Heart left ventricle (tissue), 7 donors: ENCODE measurements around the gene ADGRV1.

- PRO-cap, 6 experiments, result no peak in any of the 6 experiments
- RAMPAGE, long total RNA, 2 experiments, result no peak in any of the 2 experiments
- RRBS, result no CpG with 5 or more reads among the region's 8 CpGs
These were observed 57.1 kb downstream of the XRCC4 start for GRCh38 chr5:83134364-83134836.

DNA sequence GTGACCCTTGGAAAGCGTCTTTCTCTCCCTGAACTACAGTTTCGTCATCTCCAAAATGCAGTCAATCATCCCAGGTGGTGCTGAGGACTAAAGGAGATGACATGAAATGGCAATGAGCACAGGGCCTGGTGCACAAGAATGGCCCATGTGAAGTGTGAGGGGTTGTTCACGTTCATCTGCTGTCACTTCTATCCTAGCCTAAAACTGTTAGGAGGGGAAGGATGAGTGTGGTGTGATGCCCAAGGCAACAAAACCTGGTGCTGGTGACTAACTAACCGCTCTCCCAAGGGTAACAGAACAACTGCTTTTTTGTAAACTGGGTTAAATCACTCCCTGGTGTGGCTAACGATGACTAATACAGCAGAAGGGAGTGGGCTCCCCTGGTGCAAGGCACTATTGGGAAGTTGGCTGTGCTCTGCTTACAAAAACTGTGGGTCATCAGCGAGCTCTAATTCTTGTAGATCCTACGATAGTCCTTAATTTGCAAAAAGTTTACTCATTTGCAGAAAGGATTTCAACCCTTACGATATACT is 103.3 kb upstream of the VCAN start:
- PRO-cap, 6 experiments, result peak in 1 of 6 experiments; most common plus-strand start position 424 of the sequence (in 1)
- RAMPAGE, long total RNA, 2 experiments, result no peak in any of the 2 experiments
- RRBS, result no CpG with 5 or more reads among the region's 8 CpGs

DNA sequence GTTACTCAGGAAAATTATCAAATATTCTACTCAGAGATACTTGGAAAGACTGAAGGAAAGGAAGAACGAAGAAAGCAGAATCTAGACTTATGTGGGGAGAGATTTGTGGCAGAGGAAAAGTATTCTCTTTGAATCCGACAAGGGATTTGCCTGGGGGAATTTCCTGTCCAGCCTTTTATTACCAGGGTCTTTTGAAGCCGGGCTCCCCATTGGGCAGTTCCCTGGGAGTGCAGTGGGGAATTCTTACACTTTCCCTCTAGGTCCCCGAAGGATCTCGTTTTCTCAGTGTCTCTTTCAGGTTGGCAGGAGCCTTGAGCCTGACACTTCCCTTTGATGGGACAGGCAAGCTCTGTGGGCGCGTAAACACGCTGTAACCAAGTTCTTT is 685 bp upstream of the VCAN start:
- PRO-cap, 6 experiments, result no peak in any of the 6 experiments
- RAMPAGE, long total RNA, 2 experiments, result no peak in any of the 2 experiments
- RRBS, result no CpG with 5 or more reads among the region's 8 CpGs

GRCh38 chr5:83473371-83474268 is 2.1 kb downstream of the VCAN start:
- PRO-cap, 6 experiments, result peak in 5 of 6 experiments; most common plus-strand start chr5:83474171 (in 4); most common minus-strand start chr5:83474052 (in 5)
- RAMPAGE, long total RNA, 2 experiments, result no peak in any of the 2 experiments
- RRBS, result no CpG with 5 or more reads among the region's 47 CpGs

DNA sequence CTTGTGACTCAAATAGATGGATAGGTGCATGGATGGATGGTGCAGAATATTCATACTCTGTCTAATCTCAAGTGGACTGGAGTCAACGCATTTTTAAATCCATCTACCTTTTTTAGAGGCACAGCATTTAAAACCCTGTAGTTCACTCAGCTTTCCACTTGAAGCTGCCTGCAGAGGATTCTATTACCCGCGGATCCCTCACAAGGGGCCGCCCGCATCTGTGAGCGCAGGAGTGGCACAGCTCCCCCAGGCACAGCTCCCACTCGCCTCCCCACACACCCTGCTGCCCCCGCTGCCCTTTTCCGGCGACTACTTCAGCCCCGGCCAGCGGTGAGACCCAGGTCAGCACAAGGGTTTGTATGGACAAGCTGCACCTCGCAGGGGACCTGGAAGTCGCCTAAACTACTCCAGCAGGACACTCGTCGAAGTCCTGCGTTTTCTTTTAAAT is 1.7 kb downstream of the EDIL3 start:
- PRO-cap, 6 experiments, result no peak in any of the 6 experiments
- RAMPAGE, long total RNA, 2 experiments, result no peak in any of the 2 experiments
- RRBS, result no CpG with 5 or more reads among the region's 17 CpGs

- PRO-cap, 6 experiments, result no peak in any of the 6 experiments
- RAMPAGE, long total RNA, 2 experiments, result no peak in any of the 2 experiments
- RRBS, result no CpG with 5 or more reads among the region's 4 CpGs
These were observed 16.2 kb upstream of the RASA1 start for GRCh38 chr5:87251553-87251802.

- PRO-cap, 6 experiments, result no peak in any of the 6 experiments
- RAMPAGE, long total RNA, 2 experiments, result no peak in any of the 2 experiments
- RRBS, result no CpG with 5 or more reads among the region's 4 CpGs
These were observed 11.8 kb downstream of the CCNH start for GRCh38 chr5:87400879-87401371.

- PRO-cap, 6 experiments, result no peak in any of the 6 experiments
- RAMPAGE, long total RNA, 2 experiments, result no peak in any of the 2 experiments
- RRBS, result no CpG with 5 or more reads among the region's 2 CpGs
These were observed 262.0 kb upstream of the CCNH start for GRCh38 chr5:87674748-87675074.

DNA sequence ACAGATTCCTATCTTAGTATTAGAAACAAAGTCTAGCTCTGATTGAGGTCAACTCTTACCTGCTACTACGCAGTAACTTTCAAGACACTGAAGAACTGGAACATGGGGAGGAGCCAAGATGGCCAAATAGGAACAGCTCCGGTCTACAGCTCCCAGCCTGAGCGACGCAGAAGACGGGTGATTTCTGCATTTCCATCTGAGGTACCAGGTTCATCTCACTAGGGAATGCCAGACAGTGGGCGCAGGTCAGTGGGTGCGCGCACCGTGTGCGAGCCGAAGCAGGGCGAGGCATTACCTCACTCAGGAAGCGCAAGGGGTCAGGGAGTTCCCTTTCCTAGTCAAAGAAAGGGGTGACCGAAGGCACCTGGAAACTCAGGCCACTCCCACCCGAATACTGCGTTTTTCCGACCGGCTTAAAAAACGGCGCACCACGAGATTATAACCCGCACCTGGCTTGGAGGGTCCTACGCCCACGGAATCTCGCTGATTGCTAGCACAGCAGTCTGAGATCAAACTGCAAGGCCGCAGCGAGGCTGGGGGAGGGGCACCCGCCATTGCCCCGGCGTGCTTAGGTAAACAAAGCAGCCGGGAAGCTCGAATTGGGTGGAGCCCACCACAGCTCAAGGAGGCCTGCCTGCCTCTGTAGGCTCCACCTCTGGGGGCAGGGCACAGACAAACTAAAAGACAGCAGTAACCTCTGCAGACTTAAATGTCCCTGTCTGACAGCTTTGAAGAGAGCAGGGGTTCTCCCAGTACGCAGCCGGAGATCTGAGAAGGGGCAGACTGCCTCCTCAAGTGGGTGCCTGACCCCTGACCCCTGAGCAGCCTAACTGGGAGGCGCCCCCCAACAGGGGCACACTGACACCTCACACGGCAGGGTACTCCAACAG is 216.2 kb downstream of the TMEM161B start:
- PRO-cap, 6 experiments, result no peak in any of the 6 experiments
- RAMPAGE, long total RNA, 2 experiments, result no peak in any of the 2 experiments
- RRBS, result no CpG with 5 or more reads among the region's 36 CpGs

GRCh38 chr5:88144116-88144776 is 124.4 kb downstream of the TMEM161B start:
- PRO-cap, 6 experiments, result no peak in any of the 6 experiments
- RAMPAGE, long total RNA, 2 experiments, result no peak in any of the 2 experiments
- RRBS, result 5% methylated on average over 15 of the region's 25 CpGs

DNA sequence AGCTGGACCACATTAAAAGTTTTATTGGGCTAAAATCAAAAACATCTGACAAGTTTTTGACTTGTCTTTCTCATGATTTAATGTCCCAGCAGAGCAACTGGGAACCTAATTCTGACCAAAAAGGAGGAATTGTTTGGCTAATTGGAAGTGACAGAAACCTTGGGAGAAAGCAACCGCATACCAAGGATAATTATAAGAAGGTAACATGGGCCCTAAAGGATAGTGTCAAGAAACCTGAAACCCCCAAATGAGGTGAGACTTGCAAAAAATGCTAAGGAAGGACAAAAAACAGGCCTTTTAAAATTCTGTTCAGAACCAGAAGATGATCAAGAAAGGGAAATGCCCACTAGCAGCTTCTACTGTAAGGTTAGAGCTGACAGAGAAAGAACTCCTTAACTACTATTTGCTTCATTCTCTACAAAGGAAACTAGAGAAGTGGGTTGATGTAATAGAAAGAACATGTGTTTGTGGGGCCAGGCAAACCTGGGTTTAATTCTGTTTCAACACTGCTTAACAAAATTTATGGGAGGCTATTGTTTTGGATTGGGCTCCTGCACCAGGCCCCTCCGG is 17.1 kb upstream of the TMEM161B start:
- PRO-cap, 6 experiments, result peak in 1 of 6 experiments; most common plus-strand start position 317 of the sequence (in 1)
- RAMPAGE, long total RNA, 2 experiments, result no peak in any of the 2 experiments
- RRBS, result no CpG with 5 or more reads among the region's 2 CpGs

GRCh38 chr5:88883943-88884871 is 1.2 kb upstream of the MEF2C start:
- PRO-cap, 6 experiments, result peak in 6 of 6 experiments; most common plus-strand start chr5:88884286 (in 6); most common minus-strand start chr5:88884104 (in 6)
- RAMPAGE, long total RNA, 2 experiments, result no peak in any of the 2 experiments
- RRBS, result no CpG with 5 or more reads among the region's 48 CpGs

- PRO-cap, 6 experiments, result no peak in any of the 6 experiments
- RAMPAGE, long total RNA, 2 experiments, result no peak in any of the 2 experiments
- RRBS, result no CpG with 5 or more reads among the region's 7 CpGs
These were observed 27.1 kb downstream of the POLR3G start for GRCh38 chr5:90501649-90502198.

DNA sequence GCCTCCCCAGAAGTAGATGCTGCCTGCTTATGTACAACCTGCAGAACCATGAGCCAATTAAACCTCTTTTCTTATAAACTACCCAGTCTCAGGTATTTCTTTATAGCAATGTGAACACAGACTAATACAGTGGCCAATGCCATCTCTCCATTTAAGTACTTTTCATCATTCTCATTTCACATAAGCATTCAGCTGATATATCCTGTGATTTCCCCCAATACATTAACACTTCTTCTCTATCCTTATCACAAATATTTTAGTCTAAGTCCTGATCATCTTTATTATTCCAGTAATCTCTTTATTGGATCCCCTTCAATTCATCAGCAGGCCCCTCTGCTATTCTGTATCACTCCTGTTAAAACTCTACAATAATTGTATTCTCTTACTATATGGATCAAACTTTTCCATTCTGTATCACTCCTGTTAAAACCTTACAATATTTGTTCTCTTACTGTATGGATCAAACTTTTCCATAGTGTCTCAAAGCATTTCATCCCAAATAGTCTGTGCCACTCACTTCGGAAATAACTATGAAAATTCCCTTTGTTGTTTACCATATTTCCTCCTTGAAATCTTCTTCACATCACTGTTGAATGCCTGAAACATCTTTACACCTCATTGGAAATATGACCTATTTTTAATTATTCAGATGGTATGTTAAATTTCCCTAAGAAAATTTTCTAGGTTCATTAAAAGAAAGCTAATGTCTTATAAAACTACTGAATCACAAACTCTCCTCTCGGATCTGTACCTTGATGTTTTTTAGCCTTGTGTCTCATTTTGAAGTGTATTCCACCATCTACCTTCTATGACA is 6.9 kb downstream of the LYSMD3 start:
- PRO-cap, 6 experiments, result no peak in any of the 6 experiments
- RAMPAGE, long total RNA, 2 experiments, result no peak in any of the 2 experiments
- RRBS, result no CpG with 5 or more reads among the region's 2 CpGs

- PRO-cap, 6 experiments, result peak in 6 of 6 experiments; most common plus-strand start chr5:90529836 (in 4); most common minus-strand start chr5:90530188 (in 2)
- RAMPAGE, long total RNA, 2 experiments, result no peak in any of the 2 experiments
- RRBS, result no CpG with 5 or more reads among the region's 36 CpGs
These were observed 466 bp upstream of the LYSMD3 start for GRCh38 chr5:90529653-90530446.

DNA sequence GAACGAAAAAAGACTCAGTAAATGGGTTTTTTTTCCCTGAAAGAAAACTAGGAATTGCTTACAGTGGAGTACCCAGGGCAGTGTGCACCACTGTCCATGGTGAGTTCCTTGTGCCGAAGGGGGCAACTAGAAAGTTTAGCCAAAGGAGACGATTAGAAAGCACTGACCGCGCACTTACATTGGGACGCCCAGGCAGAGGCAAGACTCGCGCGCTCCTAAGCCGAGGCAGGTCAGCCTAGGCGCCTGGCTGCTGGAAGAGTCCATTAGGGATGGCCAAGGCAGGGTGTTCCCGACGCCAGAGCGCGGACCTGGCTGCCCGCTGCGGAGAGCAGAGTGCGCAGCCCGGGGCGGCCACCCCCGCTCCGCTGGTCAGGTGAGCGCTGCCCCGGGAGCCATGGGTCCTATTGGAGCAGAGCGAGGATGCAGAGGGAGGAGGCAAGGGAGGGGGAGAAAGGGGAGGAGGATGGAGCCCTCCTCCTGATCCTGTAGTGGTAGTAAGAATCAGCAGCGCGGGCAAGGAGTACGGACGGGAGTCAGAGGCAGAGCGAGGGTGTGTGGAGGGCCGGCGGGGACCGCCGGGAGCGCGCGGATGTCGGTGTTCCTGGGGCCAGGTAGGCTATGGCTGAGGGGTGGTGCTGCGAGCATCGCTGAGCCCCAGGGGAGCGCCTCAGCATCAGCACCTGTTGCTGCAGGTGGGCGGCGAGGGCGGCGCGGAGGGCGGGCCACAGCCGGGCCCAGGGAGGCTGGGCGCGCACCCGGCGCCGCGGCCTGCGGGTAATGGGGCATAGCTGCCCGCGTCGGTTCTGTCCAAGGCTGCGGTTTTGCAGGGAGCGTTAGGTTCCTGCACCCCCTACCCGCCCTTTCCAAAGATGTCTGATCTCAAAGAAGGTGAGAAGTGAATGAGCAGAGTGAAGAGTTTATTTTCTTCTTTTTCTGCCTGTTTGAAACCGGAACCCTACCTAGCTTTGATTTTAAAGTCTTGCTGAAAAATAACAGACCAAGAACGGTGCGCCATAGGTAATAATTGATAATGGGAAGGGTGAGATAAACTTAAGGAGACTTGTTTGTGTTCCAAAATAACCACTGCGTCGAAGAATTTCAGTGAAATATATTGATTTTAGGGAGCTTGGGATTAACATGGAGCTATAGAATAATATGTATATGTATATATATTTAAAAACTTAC is at the start of gene ADGRV1:
TSS of gene ADGRV1 (plus strand) at position 491 of the 1,185 bp plus-strand sequence.
- PRO-cap, 6 experiments, result no peak in any of the 6 experiments
- RAMPAGE, long total RNA, 2 experiments, result no peak in any of the 2 experiments
- RRBS, result 2% methylated on average over 6 of the region's 66 CpGs

- PRO-cap, 6 experiments, result no peak in any of the 6 experiments
- RAMPAGE, long total RNA, 2 experiments, result no peak in any of the 2 experiments
- RRBS, result 48% methylated on average over 2 of the region's 3 CpGs
These were observed 79.0 kb downstream of the ADGRV1 start for GRCh38 chr5:90637684-90637962.

DNA sequence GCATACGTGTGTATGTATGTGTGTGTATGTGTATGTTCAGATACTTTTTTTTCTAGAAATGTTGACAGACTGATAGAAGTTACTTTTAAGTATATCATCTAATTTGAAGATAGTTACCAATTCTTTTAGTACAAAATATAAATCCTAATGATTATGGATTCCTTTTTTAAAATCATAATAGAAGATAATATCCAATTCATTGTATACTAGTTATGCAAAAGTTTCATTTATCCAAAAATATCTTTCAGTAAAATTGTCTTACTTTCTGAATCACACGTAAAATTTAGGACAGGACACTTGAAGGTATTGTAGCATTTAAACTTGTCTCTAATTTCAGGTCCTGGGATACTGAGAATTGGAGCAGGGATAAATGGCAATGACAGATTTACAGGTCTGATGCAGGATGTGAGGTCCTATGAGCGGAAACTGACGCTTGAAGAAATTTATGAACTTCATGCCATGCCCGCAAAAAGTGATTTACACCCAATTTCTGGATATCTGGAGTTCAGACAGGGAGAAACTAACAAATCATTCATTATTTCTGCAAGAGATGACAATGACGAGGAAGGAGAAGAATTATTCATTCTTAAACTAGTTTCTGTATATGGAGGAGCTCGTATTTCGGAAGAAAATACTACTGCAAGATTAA is 99.1 kb downstream of the ADGRV1 start:
- PRO-cap, 6 experiments, result no peak in any of the 6 experiments
- RAMPAGE, long total RNA, 2 experiments, result no peak in any of the 2 experiments
- RRBS, result no CpG with 5 or more reads among the region's 8 CpGs

DNA sequence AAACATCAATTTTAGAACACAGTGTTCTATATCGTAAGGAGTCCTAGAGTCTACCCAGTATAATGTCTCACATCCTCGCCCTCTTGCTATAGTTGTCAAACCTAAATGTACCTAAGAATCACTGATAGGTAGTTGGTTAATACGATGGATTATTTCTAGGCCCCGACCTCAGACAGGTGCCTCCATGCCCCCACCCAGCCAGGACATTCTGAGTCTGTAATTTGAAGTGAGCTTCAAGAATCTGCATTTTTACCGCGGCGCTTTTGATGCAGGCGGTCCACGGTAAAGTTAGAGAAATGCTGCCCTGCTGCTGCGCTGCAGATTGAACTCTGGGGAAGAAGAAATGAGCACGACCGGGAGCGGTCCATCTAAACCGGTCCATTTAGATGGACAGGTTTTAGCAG is 103.8 kb downstream of the ARRDC3 start:
- PRO-cap, 6 experiments, result no peak in any of the 6 experiments
- RAMPAGE, long total RNA, 2 experiments, result no peak in any of the 2 experiments
- RRBS, result no CpG with 5 or more reads among the region's 14 CpGs

- PRO-cap, 6 experiments, result no peak in any of the 6 experiments
- RAMPAGE, long total RNA, 2 experiments, result no peak in any of the 2 experiments
- RRBS, result no CpG with 5 or more reads among the region's 7 CpGs
These were observed 9.5 kb downstream of the ARRDC3 start for GRCh38 chr5:91373278-91374266.